Measurements from ENCODE around the gene RHOBTB1.

DNA sequence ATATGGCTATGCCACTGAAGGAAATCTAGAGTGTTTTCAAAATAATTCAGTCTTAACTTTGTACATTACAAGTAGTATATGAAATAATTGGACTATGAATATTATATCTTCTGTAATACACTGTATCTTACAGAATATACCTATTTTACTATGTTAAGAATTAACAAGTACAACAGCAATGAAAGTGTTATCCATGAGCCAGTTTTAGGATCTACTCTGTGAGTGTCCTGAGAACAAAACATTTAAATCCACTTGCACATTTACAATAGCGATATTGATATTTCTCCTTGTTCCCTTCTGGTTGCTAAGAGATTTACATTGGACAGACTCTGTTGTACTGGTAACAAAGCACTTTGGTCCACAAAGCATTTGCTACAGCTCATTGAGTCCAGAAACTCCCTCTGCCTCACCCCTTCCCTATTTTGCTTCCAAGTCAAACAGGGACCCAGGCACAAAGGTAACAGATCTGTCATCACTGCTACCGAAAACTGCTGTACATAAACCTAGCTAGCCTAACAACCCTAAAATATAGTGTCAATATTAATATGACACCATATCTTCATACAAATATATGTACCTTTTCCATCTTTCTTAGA, 2.2 kb downstream of the ANK3 start:
- RRBS: no CpG with 5 or more reads among the region's 2 CpGs

DNA sequence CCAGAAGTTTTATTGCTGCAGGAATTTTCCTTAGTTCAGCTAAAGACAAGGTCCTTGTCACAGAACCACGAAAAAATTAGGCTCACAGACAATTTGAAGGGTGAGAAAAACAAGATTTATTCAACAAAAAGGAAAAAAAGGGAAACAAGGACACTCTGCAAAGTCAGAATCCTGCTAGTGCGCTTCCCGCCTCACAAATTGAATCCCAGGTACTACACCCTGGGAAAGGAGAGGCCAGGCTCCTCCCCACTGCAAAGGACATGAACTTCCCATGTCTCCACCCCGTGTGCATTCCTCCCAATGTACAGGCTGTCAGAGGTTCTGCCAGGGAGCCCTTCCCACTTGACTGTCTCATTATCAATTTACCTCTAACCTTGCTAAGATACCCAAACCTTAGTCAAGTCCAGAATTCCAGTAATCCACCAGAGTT, 70.5 kb upstream of the CDK1 start:
- RRBS: no CpG with 5 or more reads among the region's 4 CpGs

DNA sequence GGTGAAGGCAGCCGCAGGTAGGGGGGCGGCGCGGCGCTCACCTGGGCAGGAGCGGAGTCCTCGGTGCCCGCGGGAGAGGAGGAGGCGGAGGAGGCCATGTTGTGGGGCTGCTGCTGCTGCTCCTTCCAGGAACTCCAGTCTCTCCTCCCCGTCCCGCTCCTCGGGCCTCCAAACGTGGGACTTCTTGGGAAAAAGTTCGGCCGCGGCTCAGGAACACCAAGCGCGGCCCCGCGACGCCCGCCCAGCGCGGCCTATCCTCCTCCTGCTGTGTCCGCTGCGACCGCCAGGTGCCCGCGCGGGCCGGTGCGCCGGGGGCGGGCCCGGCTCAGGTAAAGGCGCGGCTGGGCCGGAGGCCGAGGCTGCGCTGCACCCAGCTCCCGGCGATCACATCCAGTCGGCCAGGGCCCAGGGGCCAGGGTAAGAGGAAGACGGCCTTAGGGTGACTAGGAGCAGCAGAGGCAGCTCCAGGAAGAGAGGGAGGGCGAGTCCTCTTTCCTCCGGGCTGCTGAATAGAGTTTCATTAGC, 45.0 kb upstream of the CDK1 start:
- RRBS: 6% methylated on average over 3 of the region's 47 CpGs

DNA sequence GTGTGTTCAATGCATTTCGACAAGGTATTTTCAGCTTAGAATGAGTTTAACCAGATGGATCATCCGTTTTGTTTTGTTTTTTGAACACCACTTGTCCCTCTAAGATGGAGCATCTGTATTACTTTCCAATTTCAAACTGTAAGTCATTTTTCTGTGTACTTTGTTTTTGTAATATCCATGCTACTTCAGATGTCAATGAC, 9.0 kb downstream of the CDK1 start:
- RRBS: no CpG with 5 or more reads among the region's 2 CpGs

DNA sequence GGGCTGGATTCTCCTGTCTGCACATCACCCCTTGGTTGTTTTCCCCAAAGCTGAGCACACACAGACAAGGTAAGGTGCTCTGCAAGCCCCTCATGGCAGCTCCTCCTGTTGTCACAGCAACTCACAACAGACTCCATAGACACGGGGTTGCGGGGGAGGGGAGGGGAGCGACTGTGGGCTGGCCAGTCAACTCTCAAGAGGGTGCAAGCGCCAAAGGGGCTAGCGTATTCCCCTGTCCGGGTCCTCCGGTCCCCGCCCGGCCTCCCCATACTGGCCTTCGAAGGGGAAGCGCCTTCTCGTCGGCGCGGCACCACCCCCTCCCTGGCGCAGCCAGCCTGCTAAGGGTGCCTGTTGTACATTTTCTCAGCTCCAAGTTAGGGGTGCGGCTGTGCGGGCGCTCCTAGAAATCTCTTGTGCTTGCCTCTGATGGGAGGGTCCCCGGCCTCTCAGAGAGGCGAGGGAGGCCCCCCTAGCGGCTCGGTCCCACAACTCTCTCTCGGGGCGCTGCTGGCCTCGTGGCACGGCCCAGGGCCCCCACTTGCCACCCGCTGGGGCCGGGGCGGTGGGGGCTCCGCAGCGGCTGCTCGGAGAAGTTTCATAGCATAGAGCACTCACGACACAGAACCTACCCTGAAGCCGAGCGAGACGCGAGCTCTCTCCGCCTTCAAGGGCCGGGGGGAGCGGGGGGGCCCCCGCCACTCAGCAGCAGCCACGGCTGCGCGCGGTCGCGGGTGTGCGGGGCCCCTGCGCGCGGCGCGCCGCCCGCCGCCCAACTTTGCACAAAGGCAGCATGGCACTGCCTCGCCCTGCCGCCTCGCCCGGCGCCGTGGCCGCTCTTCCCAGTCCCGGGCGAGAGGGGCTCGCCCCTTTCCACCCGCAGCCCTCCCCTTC, at the start of gene RHOBTB1:
Gene RHOBTB1 (minus strand): TSS at position 844 of the 891 bp plus-strand sequence.
- RRBS: 2% methylated on average over 19 of the region's 68 CpGs

GRCh38 chr10:61000673-61001942, 57.1 kb upstream of the RHOBTB1 start:
- RRBS: 78% methylated on average over 51 of the region's 90 CpGs

DNA sequence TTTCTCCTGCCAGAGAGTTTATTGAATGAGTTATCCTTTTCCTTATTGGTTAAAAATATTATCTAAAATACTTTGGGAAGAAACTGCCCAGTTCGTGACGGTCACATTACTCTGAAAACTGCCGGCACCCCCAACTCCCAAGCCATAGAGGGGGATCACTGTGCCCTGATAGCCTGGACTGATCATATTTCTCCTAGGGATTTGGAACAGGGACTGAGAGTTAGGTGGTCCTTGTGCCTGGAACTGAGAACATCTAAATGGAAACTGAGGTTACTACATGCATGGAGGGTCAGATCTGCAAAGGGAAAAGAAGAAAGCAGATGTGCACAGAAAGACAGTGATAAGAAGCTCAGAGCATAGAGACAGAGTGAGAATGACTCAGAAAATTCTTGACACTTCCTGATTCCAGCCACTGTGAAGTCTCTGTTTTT, 241.9 kb downstream of the TMEM26 start:
- RRBS: no CpG with 5 or more reads among the region's 3 CpGs

DNA sequence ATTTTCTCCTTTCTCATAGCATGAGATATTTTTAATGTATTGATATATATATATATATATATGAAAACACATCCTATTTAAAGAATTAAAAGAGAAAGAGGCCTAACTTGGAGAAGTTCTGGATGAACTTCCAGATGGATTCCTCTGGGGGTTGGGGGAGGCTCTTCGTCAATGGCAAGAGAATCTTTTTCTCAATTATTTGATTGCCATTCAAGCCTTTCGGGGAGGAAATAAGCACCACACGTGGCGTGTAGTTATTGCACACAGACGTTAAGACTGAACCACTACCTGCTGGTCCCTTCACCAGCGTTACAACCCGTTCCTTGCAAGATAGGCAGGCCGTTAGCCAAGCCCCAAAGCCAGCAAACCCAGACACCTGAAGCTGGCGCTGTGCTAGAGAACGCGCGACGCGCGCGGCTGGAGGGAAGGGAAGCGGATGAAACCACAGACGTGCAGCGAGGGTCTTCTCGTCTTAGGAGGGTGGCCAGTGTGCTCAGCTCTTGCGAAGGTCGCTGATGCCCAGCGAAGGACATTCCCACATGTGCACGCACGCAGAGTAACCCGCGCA, 1.2 kb downstream of the TMEM26 start:
- RRBS: no CpG with 5 or more reads among the region's 27 CpGs

DNA sequence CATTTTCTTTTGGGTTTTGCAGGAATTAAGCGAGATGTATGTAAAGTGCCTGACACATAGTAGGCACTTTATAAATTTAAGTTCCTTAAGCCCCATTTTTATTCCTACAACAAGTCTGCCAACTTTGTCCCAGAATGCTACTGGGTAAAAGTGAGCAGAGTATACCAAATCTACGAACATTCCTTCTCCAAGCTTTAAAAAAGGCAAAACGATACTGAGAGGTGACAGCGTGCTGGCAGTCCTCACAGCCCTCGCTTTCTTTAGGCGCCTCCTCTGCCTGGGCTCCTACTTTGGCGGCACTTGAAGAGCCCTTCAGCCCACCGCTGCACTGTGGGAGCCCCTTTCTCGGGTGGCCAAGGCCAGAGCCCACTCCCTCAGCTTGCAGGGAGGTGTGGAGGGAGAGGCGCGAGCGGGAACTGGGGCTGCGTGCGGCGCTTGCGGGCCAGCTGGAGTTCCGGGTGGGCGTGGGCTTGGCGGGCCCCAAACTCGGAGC, 34.2 kb upstream of the ARID5B start:
- RRBS: no CpG with 5 or more reads among the region's 20 CpGs

DNA sequence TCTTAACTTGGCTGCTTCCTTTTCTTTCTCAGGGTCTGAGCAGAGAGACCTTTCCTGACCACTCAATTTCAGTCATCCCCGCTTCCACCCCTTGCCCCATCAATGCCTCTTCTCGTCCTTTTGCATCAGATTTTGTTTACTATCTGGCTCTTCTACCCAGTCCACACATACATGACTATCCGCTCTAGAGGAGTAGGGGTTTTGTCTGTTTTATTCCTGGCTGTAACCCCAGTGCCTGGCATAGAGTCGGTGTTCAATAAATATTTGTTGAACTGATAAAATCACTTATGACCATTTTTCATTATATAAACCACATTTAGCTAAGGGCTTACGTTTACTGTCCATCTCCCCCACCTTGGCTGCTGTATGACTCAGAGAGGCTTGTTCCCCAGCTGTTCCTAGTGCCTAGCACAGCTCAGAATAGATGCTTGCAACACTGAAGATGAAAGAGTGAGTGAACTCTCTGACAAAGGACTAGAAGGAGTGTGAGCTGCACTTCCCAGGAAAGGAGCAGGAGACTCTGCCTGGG, 21.8 kb downstream of the ARID5B start:
- RRBS: no CpG with 5 or more reads among the region's 5 CpGs

DNA sequence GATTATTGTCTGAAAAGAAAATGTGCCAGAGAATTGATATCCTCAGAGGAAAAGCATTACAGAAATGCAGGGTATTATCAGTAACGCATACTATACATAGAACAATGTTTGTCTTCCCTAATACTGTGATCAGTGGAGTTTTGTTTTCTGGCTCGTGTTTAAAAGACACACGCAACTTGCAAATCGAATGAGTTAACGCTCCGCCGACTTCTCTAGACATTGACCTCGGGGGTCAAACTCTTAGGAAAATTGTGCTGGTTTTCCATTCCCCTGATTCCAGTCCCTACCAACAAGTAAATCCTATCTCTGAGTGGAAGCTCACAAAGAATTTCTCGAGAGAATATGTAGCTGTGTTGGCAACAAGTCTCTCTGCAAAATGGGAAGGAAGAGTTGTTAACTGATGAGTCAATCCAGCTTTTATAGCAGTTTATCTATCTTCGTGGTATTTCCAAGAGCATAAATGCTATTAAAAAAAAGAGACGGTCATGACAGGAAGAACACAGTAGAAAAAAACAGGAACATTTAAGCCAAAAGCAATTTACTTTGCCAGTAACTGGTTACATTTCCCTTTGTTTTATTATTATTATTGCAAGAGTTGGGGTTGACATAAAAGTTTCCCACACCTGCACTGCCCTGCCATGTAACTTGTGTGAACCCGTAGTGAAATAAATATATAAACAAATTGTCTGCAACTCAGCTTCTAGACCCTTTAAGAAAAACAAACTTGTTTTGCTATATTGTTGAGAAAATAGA, 144.4 kb downstream of the ARID5B start:
- RRBS: no CpG with 5 or more reads among the region's 12 CpGs

DNA sequence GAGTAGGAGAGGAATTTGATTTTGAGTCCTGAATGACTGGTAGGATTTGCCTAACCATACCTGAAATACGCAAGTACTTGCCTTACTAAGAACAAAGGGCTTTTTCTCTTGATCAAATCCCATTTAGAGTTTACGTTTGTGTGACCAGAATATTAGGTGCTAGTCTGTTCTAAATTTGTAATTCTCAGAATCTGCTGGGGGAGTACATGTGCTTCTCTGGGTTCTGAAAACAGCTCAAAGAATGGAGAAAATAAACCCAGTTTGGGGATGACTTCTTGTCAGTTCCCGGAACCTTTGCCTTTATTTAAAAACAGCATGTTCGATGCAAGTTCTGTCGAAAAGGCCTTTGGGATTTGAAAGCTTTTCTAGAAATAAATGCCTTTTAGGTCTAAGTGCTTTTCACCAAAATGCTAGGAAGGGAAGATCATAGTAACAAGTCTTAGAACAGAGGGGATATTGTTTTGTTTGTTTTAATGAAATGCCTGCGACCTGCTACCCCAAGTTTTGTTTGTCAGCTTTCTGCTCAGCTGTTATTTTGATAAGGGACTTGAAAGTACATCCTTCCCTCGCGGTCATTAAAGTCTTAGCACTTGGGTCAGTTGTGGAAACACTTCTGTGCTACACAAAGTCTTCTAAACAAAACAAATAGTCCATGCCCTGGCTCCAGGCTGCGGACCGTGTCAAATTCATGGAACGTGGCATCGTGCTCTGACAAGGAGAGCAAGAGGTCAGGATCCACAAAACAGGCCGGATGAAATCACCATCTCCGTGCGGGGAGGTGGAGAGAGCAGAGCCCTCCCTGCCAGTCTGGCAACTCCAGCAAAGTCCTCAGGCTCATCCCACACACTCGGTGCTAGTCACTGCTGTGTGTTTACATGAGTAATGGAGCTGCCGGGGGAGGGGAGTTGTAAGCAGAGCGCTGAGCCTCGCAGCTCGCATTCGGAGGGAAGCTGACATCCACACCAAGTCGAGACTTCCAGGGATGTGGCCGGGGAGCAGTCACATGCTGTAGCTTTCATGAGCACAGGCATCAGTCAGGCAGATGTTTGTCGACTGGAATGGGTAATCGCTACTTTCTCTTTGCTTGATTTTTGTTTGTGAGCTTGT, 147.3 kb downstream of the ARID5B start:
- RRBS: 2% methylated on average over 4 of the region's 25 CpGs

DNA sequence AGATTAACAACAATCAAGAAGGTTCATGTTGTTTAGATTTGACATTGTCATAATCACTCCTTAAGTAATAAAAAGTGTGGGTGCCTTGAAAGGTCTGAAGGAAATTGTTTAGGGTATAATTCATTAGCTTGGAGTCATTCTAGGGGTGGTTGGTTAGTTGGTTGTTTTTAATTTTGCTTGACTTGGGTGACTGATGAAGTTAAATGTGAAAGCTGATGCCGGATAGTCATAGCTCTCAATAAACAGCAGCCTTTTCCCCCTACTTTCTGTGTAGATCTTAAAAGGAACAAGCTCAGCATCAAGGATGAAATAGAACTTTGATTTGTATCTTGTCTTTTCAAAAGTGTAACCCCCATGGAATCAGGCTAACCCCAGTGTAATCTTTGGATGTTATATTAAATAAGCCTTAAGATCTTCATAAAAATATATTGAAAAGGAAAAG, 148.3 kb downstream of the ARID5B start:
- RRBS: no CpG with 5 or more reads among the region's 1 CpG

GRCh38 chr10:62057203-62057849, 155.8 kb downstream of the ARID5B start:
- RRBS: no CpG with 5 or more reads among the region's 7 CpGs

- RRBS: no CpG with 5 or more reads among the region's 8 CpGs
Observed at GRCh38 chr10:62079874-62080725, 178.6 kb downstream of the ARID5B start.

- RRBS: no CpG with 5 or more reads among the region's 3 CpGs
Observed at GRCh38 chr10:62083231-62083981, 181.9 kb downstream of the ARID5B start.

GRCh38 chr10:62760156-62760828, 44.2 kb upstream of the ADO start:
- RRBS: no CpG with 5 or more reads among the region's 18 CpGs

DNA sequence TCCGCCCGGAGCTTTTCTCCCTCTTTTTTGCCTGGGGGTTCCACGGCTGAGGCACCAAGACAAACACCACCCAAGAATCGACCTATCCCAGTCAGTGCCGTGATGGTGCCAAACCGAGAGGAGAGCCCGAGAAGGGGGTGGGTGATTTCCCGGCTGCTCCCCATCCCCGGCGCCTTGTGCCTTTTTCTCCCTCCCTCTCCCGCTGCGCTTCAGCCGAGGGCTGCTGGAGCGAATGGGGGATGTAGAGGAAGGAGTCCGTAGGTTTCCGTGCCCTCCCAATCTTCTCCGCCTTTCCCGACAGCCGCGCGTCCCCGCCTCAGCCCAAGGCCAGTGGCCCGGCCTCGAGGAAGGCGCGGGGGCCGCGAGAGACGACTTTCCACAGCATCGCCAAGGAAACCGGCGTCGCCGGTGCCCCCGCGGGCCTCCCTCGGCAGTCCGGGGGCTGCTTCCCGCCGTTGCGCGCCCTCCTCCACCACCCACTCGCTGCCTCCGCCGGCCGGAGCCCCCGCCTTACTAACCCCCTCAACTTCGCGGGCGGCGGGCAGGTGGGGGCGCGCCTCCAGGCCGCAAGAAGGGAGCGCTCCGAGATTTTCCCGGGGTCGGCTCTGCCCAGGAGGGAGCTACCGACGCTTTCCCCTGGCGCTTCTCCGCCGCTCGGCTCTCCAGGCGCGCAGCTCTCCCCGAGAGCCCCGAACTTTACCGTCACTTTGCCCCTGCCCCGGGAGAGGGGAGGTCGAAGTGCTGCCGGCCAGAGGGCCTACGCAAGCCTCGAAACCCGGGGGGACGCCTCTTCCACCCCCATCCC, 1.2 kb downstream of the EGR2 start:
- RRBS: 6% methylated on average over 28 of the region's 76 CpGs

DNA sequence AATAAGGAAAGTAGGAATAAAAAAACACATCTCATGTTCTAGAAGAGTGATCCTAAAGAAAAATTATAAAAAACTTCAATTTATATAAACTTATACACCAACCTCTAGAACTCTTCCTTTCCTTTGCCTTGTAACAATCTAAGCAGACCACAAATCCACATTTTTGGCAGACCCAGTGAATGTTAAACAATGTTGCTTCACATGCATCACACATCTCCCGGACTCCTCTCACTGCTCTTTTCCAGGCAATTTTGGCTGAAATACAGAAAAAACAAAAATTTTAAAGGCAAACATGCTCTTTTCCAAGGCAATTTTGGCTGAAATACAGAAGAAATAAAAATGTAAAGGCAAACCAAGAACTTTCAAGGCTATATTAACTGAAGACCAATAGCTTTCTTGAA, 64.2 kb downstream of the NRBF2 start:
- RRBS: no CpG with 5 or more reads among the region's 1 CpG

- RRBS: no CpG with 5 or more reads among the region's 2 CpGs
Observed at GRCh38 chr10:63204672-63205146, 71.6 kb downstream of the NRBF2 start.